A172 (cell line): ENCODE data around the gene DAZAP1.

DNA sequence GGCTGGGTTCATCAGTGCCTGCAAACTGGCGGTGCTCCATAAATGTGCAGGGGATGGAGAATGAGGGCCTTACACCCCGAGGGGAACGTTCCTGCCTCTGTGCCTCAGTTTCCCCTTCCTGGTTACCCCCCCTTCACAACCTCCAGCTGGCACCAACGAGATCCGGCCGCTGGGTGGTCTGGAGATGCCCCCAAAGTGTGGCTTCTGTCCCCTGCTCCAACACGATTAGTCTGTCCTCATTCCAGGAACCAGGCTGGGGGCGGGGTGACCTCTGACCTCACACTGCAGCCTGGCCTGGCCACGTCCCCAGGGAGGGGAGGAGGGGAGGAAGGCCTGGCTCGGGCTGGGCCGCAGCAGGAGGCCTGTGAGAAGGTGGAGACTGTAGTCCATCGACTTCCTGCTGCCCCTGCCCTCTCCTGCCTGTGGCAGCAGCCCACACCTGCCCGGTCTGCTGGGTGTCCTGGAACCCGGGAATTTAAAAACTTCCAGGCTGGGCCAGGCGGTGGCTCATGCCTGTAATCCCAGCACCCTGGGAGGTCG lies 3.7 kb upstream of the WDR18 start:
- RAMPAGE, long total RNA, result no peak

DNA sequence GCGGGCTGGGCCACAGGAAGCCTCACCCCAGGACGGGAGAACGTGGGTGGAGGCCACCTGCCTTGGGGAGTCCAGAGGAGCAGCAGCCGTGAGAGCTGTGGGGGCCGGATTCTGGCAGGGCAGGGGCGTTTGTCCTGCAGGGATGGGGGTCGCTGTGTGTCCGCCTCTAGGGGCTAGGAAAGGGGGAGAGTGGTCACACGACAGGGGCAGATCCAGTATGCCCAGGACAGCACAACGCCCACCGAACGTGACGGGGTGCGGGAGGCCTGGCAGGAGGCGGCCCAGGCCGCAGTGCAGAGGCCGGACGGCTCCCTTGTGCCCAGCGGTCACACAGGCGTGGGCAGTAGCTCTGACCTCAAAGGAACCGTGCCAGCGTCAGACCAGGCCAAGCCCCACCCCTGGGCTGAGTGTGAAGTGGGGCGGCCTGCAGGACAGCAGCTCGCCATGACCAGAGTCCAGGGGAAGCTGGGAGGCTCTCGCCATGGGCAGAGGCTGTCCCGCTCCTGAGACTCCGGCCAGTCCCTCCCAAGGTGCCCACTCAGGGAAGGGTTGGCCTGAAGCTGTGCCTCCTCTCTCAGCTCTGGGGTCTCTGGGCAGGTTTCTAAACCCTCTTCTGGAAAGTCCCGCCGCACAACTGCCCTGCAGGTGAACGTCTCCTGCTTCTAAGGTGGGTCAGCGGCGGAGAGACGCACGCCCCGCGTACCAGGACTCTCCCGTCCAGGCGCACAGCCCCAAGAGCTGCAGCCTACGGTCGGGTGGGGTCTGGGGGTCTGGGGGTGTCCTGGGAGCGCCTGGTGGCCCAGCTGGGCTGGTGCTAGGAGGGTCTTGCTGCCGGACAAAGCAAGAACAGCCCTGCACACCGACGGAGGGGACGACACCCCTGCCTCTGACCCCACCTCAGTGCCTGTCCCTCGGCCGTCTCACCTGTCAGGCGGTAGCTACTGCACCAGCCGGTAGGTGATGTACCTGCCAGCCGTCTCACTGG lies 6.3 kb downstream of the POLR2E start:
- RAMPAGE, long total RNA, result no peak

- RAMPAGE, long total RNA, result no peak
Measured at GRCh38 chr19:1103598-1103865, 262 bp upstream of the GPX4 start.

GRCh38 chr19:1105530-1106053 lies 1.8 kb downstream of the GPX4 start:
- RAMPAGE, long total RNA, result no peak

DNA sequence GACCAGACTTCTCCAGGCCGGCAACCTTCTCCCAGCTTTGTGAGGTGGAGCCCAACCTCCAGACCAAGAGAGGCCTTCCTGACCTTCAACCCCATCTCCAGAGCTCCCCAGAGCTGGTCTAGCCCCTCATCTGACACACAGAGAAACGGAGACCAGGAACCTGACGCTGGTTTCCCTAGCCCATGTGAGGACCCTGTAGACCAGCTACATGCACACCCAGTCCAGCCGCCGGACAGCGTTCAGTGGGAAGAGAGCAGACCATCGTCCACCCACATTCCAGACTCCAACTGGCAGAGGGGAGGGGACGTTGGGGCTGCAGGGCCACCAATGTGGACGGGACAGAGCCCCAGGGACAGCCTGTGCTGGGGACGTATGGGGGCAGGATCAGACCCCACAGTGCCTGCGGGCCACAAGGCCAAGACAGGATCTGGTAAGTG lies 11.4 kb downstream of the SBNO2 start:
- RAMPAGE, long total RNA, result no peak

GRCh38 chr19:1163068-1163732 lies 10.9 kb downstream of the SBNO2 start:
- RAMPAGE, long total RNA, result no peak

DNA sequence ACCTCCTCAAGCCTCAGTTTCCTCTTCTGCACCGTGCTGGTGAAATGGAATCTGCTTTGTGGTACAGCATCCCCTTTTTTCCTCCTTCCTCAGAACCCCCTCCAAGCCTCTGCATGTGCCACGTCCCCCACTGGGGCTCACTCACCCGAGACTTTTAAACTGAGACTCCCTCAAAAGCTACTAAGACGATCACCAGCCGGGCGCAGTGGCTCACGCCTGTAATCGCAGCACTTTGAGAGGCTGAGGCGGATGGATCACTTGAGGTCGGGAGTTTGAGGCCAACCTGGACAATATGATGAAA lies 349 bp upstream of the SBNO2 start:
- RAMPAGE, long total RNA, result no peak

- RAMPAGE, long total RNA, result no peak
Measured at GRCh38 chr19:1203223-1203787, 2.3 kb upstream of the STK11 start.

DNA sequence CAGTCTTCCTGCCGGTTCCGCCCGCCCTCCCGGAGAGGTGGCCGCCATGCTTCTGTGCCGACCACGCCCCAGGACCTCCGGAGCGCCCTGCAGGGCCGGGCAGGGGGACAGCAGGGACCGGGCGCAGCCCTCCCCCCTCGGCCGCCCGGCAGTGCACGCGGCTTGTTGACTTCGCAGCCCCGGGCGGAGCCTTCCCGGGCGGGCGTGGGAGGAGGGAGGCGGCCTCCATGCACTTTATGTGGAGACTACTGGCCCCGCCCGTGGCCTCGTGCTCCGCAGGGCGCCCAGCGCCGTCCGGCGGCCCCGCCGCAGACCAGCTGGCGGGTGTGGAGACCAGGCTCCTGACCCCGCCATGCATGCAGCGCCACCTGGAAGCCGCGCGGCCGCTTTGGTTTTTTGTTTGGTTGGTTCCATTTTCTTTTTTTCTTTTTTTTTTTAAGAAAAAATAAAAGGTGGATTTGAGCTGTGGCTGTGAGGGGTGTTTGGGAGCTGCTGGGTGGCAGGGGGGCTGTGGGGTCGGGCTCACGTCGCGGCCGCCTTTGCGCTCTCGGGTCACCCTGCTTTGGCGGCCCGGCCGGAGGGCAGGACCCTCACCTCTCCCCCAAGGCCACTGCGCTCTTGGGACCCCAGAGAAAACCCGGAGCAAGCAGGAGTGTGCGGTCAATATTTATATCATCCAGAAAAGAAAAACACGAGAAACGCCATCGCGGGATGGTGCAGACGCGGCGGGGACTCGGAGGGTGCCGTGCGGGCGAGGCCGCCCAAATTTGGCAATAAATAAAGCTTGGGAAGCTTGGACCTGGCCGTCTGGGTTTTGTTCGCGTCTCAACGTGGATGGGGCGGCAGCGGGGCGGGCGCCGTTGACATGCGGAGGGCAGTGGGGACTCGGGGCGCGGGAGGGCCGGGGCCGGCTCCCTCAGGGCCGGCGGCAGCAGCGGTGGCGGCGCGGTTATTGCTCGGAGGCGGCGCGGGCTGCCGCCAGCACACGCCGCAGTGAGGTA lies 9.9 kb downstream of the CBARP start:
- RAMPAGE, long total RNA, result no peak

GRCh38 chr19:1254048-1254484 lies 5.7 kb downstream of the MIDN start:
- RAMPAGE, long total RNA, result no peak

DNA sequence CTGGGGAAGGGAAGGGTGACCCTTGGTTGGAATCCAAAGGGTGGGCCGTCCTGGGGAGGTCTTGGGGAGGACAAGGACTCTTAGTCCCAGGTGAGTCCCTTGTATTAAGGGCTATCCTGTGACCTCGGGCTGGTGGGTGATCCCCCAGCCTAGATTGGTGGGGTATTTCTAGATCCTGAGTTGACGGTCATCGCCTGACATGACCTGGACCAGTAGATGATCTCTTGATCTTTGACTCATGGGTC lies 6.0 kb downstream of the MIDN start:
- RAMPAGE, long total RNA, result no peak

DNA sequence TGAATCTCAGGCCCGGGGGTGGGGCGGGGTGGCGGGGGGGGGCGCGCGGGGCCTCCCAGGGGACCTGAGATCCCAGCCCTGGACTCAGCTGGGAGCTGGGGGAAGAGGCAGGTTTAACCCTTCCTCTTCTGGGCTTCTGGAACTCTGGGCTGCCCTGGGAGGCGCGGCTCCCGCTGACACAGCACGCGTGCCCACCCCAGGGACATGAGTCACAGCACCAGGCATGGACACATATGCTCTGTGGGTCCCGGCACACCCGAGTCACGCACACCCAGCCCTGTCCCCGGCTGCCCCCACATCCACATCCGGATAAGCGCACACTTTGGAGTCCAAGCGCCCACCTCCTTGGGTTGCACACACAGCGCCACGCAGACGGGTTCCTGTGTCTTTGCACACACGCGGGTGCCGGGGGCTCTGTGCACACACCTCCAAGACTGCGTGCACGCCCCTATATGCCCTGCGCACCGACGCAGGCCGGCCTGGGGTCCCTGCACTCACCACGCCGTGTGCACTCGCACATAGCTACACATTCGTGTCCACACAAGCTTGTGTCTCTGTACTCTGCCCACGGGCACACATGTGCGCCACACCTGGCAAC lies 3.3 kb upstream of the CIRBP start:
- RAMPAGE, long total RNA, result no peak

- RAMPAGE, long total RNA, result no peak
Measured at GRCh38 chr19:1270726-1271441, 1.8 kb downstream of the CIRBP start.

DNA sequence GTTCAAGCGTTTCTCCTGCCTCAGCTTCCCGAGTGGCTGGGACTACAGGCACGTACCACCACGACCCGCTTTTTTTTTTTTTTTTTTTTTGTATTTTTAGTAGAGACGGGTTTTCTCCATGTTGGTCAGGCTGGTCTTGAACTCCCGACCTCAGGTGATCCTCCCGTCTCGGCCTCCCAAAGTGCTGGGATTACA lies 21.4 kb downstream of the EFNA2 start:
- RAMPAGE, long total RNA, result no peak

- RAMPAGE, long total RNA, result no peak
Measured at GRCh38 chr19:1393753-1394593, 7.4 kb downstream of the GAMT start.

DNA sequence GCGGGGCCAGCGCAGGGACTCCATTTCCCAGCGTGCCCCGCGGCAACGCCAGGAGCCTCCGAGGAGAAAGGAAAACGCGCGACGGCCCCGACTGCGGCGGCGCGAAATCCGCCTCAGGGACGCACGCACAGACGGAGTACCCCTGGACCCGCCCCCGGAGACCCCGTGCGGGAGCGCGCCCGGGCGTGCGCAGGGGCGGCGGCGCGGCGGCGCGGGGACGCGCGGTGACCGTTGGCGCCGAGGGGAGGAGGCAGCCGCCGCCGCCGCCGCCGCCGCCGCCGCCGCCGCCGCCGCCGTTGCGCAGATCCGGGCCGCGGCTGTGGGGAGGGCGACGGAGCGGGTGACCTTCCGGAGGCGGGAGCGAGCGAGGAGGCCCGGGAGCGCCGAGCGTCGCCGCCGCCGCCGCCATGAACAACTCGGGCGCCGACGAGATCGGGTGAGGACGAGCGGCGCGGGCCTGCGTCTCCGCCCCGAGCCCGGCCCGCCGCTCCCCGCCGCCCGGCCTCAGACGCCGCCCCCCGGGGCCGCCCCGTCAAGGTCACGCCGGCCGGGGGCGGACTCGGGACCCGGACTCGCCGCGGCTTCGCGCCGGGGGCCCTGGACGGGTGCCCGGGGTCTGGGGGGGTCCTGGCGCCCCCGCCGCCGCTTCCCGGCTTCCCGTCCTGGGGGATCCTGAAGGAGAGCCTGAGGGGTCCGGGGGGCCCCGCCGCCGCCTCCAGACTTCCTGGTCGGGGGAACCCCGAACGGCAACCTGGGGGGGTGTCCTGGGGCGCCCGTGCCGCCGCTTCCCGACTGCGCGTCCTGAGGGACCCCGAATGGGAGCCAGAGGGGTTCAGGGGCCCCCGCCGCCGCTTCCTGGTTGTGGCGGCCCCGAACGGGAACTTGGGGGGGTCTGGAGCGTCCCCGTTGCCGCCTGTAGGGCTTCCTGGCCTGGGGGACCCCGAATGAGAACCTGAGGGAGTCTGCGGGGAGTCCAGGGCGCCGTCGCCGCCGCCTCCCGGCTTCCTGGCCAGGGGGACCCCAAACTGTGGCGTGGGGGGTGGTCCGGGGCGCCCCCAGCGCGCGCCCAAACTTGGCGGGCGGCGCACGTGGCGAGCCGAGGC lies at the start of gene DAZAP1:
Gene DAZAP1, plus strand, starts transcription at position 220 of the 1,103 bp plus-strand sequence.
- RAMPAGE, long total RNA, result no peak

GRCh38 chr19:1423448-1424106 lies 14.6 kb upstream of the RPS15 start:
- RAMPAGE, long total RNA, result no peak

DNA sequence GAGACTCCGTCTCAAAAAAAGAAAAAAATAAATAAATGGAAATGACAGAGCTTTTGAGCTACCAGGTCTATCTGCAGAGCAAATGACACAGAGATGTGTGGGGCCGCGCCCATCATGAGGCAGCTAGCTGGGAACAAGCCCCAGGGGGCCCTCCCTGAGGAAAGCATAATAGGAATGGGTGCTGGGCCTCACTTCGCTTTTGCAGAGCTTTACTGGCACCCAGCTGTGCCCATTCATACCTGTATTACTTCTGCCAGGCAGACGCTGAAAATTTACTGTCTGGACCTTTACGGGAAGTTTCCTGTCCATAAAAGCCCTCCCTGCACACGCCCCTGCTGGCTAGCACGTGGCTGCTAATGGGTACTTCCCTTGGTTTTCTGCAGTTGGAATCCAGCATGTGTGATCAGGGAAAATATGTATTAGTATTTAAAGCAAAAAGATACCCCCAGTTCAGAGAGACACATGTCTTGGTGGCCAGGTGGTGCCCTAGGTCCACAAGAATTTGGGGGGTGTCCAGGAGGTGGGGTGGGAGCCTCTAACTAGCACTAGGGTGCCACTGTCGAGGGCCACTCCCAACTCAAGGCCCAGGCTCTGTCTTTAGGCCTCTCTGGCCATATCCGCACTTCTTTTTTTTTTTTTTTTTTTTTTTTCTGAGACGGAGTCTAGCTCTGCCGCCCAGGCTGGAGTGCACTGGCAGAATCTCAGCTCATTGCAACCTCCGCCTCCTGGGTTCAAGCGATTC lies 5.8 kb downstream of the RPS15 start:
- RAMPAGE, long total RNA, result no peak

- RAMPAGE, long total RNA, result no peak
Measured at GRCh38 chr19:1507579-1508598, 4.9 kb downstream of the ADAMTSL5 start.

DNA sequence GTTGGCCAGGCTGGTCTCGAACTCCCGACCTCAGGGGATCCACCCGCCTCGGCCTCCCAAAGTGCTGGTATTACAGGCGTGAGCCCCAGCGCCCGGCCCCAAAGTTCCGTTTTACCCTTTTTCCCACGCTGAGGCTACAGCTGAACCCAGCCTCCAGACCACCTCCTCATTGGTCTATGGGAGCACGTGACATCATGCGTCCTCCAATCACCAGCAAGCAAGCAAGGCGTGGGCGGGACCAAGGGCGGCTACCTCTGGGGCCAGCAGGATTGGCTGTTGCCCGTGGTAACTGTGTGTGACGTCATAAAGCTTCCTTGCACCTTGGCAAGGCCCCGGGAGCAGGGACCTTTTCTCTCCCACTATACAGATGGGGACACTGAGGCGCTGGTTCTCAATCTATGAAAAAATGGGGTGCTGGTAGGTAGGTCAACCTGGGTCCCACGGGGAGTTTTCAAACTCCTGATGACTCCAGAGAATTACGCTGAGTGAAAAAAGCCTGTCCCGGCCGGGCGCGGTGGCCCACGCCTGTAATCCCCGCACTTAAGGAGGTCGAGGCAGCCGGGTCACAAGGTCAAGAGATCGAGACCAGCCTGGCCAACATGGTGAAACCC lies 18.8 kb downstream of the PLK5 start:
- RAMPAGE, long total RNA, result no peak